ENCODE results near the genes COL24A1 and GBP7.

- PRO-cap, result bidirectional peak, plus-strand start at chr1:85607690, minus-strand start at chr1:85607402
These were observed 26.7 kb downstream of the CCN1 start for GRCh38 chr1:85606905-85607943.

- PRO-cap, result bidirectional peak, plus-strand start at chr1:85709040, minus-strand start at chr1:85709033
These were observed 650 bp upstream of the ZNHIT6 start for GRCh38 chr1:85708893-85709273.

DNA sequence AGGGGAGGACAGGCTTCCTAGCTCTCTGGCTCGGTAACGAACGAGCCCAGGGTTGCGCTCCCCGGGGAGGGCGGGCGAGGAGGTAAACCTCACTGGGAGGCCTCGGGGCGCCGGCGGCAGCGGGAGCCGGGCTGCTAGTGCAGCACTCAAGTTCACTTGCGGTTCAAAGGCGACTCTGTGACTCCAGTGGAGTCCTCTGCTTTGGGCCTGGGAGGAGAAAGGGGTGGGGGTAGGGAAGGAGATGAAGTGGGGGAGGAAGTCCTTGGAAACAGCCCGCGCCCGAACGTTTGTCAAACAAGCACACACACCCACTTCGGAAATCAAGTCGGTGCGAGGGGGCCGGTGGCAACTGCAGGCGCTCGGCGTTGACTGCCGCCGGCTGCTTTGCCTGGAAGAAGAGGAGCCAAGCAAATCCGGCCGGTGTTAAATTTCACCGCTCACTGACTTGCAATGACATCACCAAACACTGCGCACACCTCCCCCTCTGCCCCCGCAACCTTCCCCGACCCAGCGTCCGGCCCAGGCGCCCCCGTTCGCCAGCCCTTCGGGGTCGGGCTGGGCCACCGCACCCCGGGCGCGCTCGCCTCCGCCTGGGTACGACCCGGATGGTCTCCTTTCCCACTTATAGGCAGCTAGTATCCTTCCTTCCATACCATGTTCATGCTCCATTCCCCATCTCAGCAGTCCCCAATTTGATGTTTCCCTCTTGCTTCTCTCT, at the start of gene COL24A1:
Gene COL24A1 (minus strand): TSS at position 188 of the 718 bp plus-strand sequence.
- PRO-cap, result no peak

DNA sequence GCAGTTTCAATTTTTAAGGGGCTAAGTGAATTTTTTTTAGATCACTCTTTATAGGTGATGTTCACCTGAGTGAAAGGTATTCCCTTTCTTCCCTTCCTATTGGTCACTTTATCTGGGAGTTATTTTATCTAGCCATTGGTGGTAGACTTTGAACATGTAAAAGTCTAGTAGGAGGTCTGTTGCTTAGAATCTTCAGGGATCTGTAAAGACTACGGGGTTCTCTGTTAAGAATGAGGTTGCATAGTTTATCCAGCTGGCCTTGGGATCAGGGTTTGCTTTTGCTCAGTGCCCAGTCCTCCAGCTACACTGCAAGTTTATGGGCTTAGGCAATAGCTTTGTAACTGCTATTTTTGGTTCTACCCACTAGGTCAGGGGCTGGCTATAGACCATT, 9.7 kb downstream of the SH3GLB1 start:
- PRO-cap, result no peak

GRCh38 chr1:86915939-86916265, 1.5 kb downstream of the HS2ST1 start:
- PRO-cap, result no peak

GRCh38 chr1:87328223-87328418, 559 bp upstream of the LMO4 start:
- PRO-cap, result bidirectional peak, plus-strand start at chr1:87328490, minus-strand start at chr1:87328308

DNA sequence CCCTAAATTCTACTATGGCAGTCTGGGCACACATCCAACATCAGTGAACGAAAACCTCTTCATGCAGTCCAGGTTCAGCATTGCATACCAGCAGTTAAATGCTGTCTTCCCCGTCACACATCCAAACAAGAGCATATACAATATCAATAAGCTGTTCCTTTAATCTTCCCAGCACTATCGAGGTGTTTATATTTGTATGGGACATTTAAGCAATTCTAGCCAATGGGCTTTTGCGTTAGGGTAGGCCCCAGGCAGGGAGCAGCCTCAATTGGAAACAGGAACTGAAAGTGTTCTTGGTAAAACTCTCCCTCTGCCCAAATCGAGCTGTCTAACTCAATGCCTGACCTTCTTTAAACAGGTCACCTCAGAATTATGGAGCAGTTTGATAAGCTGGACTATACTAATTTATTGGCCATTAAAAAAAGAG, 497.9 kb downstream of the LMO4 start:
- PRO-cap, result no peak

- PRO-cap, result no peak
These were observed 57.6 kb downstream of the GTF2B start for GRCh38 chr1:88833630-88834349.

DNA sequence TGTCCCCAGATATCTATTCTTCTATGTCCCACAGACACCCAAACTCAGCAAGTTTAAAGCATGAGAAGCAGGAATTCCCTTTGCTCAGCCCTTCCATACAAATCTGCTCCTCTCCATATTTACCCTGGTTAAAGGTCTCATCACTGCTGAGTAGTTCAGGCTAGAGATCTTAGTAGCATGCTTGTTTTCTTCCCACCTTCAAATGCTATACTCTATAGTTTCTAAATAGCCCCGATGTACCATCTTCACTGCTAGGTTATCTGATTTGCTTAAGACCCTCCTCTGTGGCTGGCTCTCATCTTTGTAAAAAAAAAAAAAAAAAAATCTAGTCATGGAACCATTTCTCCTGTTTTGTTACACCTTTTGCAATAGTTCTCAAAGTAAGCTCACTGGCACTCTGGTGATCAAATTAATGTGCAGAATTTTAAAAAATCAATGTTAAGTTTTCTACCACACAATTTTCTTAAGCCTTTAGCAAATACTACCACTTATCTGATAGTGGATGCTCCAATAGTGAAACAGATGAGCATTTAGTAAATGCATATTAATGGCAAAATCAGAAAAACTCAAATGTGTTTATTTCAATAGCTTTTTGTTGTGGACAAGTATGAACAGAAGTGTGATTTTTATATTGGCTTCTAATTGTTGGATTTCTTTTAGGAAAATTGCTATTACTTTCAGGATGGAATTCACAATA, 34.2 kb downstream of the KYAT3 start:
- PRO-cap, result no peak

DNA sequence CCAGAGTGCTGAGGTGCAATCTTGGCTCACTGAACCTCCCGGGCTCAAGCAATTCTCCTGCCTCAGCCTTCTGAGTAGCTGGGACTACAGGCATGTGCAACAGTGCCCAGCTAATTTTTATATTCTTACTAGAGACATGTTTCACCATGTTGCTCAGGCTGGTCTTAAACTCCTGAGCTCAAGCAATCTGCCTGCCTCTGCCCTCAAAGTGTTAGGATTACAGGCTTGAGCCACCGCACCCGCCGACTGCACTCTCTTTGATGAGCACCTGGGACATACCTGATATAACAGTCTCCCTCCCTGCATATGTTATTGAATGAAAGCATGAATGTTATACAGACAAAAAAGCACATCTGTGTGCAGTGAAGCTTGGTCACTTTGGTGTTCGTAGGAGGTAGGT, 12.2 kb downstream of the GBP3 start:
- PRO-cap, result no peak

- PRO-cap, result no peak
These were observed 3.8 kb upstream of the GBP1 start for GRCh38 chr1:89068696-89069401.

DNA sequence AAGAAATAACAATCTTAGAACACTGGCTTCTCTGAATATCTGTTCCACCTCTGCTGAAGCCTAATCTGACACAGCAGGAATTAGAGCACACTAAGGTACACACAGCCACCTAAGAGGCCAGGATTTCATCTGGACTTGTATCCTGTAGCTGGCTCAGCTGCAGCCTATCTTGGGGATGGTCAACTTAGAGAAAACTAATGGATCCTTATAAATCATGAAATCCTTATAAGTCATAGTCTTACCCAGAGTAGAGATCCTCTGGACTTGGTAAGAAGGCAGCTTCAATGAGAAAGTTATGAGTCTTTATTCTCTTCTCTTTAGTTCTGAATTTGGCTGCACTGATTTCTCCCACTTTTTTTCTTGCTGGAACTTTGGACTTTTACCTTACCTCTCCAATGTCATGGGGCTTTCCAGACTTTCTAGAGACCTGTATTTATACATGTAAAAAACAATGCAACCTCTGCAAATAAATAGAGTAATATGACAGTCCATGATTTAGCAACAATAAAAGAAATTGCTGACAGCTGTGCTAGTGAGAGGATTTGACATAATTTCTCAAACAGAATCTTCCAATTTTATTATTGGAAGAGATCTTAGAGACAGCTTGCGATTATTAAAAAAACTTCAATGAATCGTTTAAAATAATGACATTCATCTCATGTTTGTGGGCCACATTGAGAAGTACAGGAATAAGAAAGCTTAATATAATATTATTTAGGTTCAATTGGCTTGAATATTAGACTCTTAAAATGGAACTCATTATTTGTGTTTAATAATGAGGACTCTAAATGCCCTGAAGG, at the start of gene GBP7:
Gene GBP7 (minus strand): TSS at position 325 of the 800 bp plus-strand sequence.
- PRO-cap, result no peak

DNA sequence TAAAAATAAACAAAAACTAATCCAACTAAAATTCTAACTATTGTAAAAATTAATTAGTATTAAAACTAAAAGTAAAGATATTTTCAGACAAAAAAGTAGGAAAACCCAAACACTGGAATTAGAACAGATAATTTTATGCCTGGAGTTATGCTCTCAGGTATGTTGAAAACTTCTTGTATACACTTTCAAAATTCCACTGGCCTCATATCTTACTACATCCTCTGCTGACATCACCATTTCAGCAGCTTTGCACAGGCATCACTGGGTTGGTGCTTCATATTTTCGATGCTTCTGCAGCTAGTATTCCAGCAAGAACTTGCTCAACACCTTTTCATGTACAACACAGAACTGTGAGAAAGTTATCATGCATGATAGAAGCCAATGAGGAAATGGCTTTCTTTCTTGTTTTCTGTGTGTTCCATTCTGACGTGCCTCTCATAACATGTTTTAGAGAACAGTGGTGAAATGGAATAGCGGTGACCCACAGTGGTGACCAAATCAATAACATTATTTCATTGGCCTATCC, 5.0 kb upstream of the GBP5 start:
- PRO-cap, result no peak

DNA sequence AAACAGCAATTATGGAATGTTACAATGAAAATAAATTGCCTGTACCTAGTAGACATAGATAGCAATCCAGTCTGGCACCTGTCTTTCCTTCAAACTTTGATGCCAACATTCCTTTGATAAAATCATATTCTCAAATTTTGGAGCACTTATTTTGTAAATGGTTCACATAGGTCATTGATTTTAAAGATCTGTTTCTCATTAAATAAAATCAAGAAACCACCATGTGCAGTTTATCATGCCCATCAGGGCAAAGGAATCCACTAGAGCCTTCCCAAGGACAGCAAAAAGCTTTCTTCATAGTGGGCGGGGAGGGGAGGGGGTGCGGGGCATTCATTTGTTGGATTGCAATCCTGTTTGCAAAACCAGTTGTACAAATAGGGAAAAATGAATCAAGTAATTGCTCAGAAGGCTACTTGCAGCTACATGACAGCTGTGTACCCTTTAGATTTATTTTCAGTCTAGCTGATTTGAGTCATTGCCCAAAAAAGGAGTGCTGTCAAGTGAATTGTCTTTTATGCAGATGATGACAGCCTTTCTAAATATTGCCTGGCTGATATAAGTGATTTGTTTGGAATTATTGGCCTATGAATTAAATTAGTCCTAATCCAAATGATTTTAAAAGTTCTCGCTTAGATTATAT, 23.0 kb downstream of the LRRC8B start:
- PRO-cap, result no peak

GRCh38 chr1:89607116-89607667, 25.7 kb upstream of the LRRC8C start:
- PRO-cap, result no peak

DNA sequence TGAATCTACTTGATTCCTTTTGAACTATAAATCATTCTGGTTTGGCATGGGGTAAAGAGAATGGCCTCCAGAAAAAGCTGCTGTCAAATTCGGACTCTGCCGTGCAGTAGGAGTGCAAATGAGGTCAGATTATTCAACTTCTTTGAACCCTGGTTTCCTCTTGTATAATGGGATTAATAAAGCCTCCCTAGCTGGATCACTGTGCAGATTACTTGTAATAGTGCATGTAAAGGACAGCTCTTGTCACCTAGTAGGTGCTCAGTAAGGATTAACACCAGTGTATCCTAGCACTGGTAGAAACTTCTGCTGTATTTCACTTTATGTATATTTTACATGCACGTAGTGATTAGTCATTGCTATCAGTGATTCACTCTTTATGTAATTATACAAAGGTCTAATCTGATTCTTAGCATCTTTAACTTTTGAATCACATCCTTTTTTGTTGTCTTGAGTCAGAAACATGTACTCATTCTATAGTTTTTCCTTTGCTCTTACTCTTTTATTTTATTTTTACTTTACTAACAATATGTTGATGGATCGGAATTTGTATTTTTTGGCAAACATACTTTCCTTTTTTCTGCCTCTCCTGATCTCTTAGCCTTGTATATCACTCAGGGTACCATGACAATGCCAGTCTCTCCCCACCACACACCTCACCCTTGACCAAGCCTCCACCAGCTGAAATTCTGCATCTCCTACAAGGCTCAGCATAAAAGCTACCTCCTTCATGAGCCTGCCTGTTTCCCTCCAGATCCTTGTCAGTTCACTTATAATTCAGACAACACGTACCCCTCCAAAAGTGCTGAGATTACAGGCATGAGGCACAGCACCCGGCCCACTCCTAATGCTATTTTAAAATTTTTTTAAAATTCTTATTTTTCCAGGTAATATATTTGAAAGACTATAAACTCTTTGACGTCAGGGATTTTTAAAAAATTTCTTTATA, 3.3 kb downstream of the LRRC8C start:
- PRO-cap, result no peak

GRCh38 chr1:89645038-89645684, 12.2 kb downstream of the LRRC8C start:
- PRO-cap, result no peak

DNA sequence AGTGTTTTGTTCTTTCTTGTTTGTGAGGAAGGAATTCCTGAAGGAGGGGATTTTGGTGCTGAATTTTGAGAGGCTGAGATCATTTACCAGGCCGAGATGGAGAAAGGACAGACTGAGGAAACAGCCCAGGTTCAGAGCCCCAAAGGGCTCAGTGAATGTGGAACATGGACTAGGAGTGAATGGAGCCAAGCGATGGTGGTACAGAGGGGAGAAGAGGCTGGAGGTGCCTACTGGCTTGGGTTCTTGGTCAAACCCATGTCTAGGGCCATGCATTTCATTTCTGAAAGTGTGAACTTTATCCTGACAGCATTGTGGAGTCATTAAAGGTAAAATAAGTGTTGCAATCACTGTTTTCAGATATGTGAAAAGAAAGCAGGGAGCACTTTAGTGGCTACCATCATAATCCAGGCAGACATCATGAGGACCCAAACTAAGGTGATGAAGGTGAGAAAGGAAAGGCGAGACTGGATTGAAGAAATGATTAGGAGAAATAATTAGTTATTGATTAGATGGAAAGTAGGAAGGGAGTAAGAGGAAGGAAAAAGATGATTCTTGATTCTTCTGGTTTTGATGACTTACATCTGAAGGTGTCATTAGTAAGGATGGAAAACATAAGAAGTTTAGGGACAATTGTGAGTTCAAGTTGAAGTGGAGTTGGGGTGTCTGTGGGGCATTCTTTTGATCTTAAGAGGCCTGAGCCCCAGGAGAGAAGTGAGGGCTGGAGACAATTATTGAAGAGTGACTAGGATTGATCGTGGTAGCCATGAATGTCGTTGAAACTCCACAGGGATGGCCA, 32.0 kb downstream of the LRRC8D start:
- PRO-cap, result no peak

DNA sequence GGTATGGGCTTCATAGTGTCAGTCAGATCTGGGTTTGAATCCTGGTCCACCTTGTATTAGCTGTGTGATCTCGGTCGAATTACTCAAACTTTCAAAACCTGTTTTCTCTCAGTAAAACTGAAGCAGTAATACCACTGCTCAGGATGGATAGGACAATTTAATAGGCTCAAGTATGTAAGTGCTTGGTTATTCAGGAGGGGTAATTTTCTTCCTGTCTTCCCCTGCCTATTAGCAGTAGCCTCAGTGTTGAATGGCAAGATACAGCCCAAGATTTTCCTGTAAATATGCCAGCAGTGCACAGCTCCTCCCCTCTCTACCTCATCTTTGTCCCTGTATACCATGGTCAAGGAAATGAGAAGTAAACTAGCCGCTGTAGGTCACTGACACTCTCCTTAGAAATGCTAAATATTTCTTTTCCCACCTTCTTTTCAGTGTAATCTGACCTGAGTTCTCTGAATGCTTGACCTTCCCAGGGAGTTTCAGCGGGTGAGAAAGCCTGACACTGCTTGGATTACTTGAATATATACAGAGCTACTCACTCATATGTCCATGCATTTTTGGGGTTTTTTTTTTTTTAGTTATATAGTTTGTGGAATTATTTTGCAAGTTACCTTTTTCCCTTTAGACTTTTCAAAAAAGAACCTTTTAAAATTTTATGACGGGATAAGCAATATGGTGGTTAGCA, 84.2 kb upstream of the ZNF326 start:
- PRO-cap, result no peak

- PRO-cap, result no peak
These were observed 306 bp upstream of the BARHL2 start for GRCh38 chr1:90717351-90717864.